HGPS cell (cell line): ENCODE measurements around a stretch of chr2.

DNA sequence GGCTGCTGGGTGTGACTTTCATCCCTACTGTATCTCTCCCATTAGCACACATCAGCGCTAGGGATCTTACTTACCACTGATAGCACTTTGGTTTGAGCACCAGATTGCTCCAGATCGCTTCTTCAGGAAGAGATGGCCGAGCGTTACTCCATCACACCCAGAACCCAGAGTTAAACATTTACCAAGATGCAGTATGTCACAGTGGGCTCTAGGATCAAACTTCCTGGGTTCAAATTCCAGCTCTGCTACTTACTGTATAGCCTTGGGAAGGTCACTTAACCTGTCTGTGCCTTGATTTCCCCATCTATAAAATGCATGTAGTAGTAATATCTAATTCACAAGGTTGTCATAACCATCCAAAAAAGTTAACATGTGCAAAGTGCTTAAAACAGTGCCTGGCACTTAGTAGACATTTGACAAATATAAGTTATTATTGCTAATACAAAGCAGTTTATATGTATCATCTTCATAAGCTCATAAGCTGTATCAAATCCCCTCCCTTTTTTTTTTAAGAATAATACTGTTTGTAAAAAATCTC is 57.7 kb upstream of the LAPTM4A start:
- RRBS, result no CpG with 5 or more reads among the region's 4 CpGs

DNA sequence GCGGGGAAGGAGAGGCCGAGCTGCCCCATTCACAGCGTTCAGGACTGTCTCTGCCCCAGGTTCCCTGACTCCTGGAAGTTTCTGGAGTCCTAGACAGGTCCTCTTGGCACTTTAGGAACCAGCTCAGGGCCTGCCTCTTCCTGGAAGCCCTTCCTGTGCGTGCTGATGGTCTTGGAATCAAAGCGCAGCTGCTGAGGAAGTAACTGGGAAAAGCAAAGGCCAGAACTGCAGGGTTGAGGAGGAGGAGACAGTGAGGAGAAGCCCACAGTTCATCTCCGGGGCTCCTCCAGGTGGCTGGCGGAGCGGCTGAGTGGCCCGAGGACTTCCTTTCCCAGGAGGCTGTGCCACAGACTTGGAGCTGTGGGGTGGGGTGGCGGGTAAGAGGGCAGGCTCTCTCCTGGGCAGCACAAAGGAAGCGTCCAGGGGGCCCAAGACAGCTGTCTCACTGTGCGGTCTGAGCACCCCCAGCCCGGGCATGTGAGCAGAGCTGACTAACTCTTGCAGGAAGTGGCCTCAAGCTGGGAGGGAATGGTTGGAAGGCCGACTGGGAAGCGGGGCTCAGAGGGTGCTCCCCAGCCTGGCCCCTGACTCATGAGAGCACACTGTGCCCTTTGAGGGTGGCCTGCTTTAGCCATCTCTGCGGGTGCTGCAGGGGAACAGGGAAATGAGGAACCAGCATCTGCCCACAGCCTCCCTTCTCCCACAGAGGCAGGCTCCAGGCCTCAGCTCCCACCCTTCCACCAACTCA is 39.4 kb downstream of the SDC1 start:
- RRBS, result no CpG with 5 or more reads among the region's 16 CpGs

- RRBS, result no CpG with 5 or more reads among the region's 10 CpGs
Measured at GRCh38 chr2:20213511-20214546, 11.1 kb downstream of the SDC1 start.

DNA sequence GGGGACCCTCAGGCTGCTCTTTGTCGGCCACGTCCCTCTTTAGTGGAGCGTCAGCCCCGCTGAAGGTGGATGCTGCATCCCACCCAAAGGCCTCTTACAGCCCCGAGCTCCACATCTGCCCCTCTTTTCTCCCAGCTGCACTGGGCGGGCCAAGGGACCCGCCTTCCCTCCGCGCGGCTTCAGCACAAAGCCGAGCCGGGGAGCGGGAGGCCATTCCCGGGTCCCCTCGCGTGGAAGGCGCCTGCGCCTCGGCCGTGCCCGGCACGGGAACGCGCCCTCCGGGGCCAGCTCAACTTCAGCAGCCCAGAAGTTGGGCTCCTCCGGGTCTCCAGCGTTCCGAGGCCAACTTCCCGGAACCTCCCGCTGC is 1.1 kb downstream of the SDC1 start:
- RRBS, result 2% methylated on average over 9 of the region's 30 CpGs

- RRBS, result 10% methylated on average over 8 of the region's 45 CpGs
Measured at GRCh38 chr2:20241964-20242771, 17.2 kb upstream of the SDC1 start.

- RRBS, result no CpG with 5 or more reads among the region's 4 CpGs
Measured at GRCh38 chr2:20247033-20247692, 22.2 kb upstream of the SDC1 start.

DNA sequence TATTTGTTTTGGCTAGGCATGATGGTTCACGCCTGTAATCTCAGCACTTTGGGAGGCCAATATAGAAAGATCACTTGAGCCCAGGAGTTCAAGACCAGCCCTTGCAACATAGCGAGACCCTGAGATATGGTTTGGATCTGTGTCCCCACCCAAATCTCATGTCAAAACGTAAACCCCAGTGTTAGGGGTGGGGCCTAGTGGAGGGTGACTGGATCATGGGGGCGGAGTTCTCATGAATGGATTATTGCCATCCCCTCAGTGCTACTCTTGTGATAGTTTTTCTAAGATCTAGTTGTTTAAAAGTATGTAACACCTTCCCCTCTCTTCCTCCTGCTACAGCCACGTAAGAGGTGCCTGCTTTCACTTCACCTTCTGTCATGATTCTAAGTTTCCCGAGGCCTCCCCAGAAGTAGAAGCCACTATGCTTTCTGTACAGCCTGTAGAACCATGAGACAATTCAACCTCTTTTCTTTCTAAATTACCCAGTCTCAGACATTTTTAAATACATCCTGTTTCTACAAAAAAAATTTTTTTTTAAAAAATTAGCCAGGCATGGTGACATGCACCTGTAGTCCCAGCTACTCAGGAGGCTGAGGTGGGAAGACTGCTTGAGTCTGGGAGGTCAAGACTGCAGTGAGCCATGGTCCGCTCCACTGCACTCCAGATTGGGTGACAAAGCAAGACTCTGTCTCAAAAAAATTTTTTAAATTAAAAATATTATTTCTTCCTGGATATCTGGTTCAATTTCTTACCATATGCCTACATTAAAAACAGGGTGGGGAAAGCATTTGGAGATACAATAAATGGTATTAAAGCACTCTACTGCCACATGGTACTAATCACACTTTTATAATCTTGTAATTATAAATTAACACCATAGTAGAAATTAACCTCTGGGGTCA is 16.8 kb downstream of the PUM2 start:
- RRBS, result no CpG with 5 or more reads among the region's 7 CpGs

- RRBS, result no CpG with 5 or more reads among the region's 6 CpGs
Measured at GRCh38 chr2:20346916-20347675, 3.5 kb downstream of the PUM2 start.

DNA sequence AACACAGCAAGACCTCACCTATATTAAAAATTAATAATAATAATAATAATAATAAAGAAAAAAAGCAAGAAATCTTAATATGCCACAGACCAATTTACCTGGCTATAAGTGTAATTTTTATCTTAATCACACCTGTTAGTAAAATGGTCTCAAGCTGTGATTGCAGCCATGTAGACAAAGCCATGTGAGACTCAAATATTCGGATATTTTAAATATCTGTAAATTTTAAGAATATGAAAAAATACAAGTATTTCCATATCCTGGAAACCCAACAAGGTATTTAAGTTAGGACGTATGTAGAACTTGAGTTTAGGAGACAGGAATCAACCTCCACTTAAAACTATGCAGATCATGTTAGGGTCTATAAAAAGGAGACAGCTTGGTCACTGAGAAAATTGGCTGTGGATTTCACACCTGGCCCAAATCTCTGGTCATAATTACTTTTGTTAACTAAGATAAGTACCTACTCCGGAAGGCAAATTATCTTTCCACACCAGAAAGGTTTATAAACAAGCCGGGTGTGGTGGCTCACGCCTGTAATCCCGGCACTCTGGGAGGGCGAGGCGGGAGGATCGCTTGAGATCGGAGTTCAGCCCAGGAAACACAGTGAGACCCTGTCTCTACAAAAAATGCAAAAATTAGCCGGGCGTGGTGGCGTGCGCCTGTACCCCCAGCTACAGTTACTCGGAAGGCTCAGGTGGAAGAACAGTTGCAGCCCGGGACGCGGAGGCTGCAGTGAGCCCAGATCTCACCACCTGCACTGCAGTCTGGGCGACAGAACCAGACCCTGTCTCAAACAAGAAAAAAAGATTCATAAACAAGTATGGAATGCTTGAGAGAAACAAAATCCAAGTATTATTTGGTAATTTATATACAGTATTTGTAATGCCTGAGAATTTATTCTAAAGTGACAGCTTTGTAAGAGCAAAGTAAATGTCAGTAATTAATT is 2.2 kb downstream of the PUM2 start:
- RRBS, result 81% methylated on average over 3 of the region's 19 CpGs

- RRBS, result no CpG with 5 or more reads among the region's 3 CpGs
Measured at GRCh38 chr2:20448901-20449444, 2.1 kb downstream of the RHOB start.

- RRBS, result no CpG with 5 or more reads among the region's 9 CpGs
Measured at GRCh38 chr2:20674949-20675436, 8.0 kb downstream of the GDF7 start.

- RRBS, result no CpG with 5 or more reads among the region's 10 CpGs
Measured at GRCh38 chr2:20675643-20676680, 9.0 kb downstream of the GDF7 start.

DNA sequence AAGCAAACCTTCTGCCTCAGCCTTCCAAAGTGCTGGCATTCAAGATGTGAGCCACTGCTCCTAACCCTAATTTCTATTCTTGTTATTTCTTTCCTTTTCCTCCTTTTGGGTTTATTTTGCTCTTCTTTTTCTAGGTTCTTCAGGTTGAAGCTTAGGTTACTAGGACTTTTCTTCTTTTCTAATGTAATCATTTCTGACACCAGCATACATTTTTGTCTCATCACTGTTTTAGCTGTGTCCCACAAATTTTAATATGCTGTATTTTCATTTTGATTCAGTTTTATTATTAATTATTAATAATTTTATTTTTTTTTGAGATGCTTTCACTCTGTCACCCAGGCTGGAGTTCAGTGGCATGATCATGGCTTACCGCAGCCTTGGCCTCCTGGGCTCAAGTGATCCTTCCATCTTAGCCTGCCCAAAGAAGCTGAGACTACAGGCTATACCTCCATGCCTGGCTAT is 66.0 kb downstream of the GDF7 start:
- RRBS, result no CpG with 5 or more reads among the region's 1 CpG

- RRBS, result no CpG with 5 or more reads among the region's 2 CpGs
Measured at GRCh38 chr2:20796465-20796918, 26.4 kb downstream of the LDAH start.

- RRBS, result no CpG with 5 or more reads among the region's 3 CpGs
Measured at GRCh38 chr2:21093509-21094056, 30.2 kb upstream of the TDRD15 start.

GRCh38 chr2:21268481-21269411 is 145.0 kb downstream of the TDRD15 start:
- RRBS, result no CpG with 5 or more reads among the region's 12 CpGs

GRCh38 chr2:23197803-23198772 is 186.9 kb upstream of the KLHL29 start:
- RRBS, result no CpG with 5 or more reads among the region's 11 CpGs

GRCh38 chr2:23351495-23351881 is 33.5 kb upstream of the KLHL29 start:
- RRBS, result 5% methylated on average over 7 of the region's 23 CpGs

DNA sequence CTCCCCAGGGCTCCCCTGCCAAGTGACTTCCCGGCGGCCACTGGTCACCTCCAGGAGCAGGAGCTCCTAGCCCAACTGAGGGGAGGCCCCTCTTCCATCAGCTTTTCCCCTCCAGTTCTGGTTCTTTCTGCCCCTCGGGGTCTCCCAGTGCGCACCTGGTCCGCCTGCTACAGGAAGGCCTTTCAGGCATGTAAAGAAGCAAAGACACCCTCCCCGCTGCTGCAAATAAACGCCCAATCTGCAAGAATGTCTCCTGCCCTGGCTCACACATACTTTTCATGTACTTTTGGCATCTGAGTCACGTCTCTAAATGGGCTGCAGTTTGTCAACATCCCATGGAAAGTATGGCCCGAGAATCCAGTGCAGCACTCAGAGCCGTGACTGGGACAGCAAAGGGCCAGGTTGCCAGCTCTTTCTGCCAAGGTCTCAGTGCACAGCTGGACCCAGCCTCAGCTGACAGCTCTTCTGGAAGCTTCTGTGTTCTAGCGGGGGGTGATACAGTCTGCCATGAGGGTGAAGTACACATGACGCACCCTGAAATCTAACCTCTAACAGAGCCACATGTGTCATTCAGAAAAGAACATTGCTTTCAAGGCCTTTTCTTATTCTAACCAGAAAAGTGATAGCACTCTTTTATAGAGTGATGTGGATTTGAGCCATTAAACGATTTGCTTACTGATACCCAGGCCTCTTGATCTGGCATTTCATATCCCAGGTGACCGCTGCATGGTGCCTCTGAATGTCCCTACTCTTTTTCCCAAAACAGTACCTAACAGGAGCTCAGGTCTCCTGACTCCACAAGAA is 41.6 kb downstream of the KLHL29 start:
- RRBS, result no CpG with 5 or more reads among the region's 14 CpGs

DNA sequence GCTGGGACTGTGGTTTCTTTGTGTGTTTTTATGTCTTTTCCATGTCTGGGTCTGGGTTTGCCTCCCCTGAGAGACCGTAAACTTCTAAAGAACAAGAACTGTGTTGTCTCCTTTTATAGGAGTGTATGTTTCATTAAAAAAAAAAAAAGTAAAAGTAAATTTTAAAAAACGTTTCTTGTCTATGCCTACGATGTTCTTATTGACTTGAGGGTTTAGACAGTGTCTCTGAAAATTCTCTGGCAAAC is 67.9 kb downstream of the KLHL29 start:
- RRBS, result no CpG with 5 or more reads among the region's 3 CpGs